RPMI7951 (cell line): ENCODE measurements around a stretch of chr21.

- RAMPAGE, long total RNA: no peak
Observed at GRCh38 chr21:9042836-9043559, 1478.4 kb upstream of the TPTE start.

DNA sequence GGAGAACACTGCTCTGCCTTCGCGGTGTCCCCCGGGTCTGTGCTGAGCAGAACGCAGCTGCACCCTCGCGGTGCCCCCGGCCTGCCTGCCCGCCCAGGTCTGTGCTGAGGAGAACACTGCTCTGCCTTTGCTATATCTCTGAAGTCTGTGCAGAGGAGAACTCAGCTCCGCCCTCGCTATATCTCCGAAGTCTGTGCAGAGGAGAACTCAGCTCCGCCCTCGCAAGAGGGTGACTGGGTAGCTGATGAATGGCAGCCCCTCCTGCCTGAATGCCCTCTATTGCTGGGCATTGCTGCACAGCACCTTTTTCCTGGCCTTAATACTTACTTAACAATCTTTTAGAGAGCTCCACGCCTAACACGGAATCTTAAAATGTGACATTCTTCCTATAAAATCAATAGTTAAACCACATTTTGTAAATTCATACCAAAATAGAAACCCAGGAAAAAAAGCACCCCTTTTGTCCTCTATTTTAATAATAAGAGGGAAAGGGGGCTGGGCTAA is 249.3 kb upstream of the POTED start:
- RAMPAGE, long total RNA: no peak

DNA sequence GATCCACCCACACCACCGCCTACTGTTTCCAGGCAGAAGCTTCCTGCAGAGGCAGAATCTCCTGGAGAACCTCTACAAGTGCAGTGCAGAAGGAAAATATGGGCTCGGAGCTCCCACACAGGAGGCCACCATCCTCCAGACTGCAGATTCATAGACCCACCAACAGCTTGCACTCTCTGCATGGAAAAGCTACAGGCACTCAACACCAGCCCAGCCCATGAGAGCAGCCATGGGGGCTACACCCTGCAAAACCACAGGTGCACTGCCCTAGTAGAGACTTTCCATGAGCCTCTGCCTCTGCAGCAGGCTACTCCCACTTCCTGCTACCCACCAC is 284.1 kb downstream of the POTED start:
- RAMPAGE, long total RNA: no peak

DNA sequence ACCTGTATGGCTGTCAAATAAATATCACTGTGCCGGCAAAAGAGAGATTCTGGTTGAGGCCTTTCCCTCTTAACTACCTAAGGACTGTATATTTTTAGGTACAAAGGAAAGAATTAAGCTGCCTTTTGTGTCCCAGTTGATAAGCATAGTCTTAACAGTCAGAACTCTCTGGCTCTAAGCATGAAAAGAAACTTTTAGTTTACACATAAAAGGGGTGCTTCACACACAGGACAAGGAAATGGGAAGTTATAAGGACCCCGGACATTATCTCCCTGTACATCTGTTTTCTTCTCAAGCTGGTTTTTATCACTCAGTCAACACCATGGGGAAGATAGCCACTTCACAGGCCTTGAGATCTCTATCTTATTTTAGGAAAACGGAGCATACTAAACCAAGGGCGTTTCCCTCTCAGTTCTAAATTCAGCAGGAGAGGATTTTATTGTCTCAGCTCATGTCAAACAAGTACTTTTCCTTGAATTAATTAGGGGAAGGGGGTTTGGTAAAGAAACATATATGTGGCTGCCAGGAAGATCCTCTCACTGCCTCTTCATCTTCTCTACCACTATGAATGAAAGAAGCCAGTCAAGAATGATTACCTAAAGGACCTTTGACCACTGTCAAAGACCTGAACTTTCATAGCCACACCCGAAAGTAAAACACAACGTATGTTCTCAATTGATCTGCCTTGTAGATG is 71.4 kb upstream of the HSPA13 start:
- RAMPAGE, long total RNA: no peak

GRCh38 chr21:14522666-14523856 is 23.1 kb downstream of the SAMSN1 start:
- RAMPAGE, long total RNA: no peak

GRCh38 chr21:14675625-14676056 is 129.5 kb upstream of the SAMSN1 start:
- RAMPAGE, long total RNA: no peak

DNA sequence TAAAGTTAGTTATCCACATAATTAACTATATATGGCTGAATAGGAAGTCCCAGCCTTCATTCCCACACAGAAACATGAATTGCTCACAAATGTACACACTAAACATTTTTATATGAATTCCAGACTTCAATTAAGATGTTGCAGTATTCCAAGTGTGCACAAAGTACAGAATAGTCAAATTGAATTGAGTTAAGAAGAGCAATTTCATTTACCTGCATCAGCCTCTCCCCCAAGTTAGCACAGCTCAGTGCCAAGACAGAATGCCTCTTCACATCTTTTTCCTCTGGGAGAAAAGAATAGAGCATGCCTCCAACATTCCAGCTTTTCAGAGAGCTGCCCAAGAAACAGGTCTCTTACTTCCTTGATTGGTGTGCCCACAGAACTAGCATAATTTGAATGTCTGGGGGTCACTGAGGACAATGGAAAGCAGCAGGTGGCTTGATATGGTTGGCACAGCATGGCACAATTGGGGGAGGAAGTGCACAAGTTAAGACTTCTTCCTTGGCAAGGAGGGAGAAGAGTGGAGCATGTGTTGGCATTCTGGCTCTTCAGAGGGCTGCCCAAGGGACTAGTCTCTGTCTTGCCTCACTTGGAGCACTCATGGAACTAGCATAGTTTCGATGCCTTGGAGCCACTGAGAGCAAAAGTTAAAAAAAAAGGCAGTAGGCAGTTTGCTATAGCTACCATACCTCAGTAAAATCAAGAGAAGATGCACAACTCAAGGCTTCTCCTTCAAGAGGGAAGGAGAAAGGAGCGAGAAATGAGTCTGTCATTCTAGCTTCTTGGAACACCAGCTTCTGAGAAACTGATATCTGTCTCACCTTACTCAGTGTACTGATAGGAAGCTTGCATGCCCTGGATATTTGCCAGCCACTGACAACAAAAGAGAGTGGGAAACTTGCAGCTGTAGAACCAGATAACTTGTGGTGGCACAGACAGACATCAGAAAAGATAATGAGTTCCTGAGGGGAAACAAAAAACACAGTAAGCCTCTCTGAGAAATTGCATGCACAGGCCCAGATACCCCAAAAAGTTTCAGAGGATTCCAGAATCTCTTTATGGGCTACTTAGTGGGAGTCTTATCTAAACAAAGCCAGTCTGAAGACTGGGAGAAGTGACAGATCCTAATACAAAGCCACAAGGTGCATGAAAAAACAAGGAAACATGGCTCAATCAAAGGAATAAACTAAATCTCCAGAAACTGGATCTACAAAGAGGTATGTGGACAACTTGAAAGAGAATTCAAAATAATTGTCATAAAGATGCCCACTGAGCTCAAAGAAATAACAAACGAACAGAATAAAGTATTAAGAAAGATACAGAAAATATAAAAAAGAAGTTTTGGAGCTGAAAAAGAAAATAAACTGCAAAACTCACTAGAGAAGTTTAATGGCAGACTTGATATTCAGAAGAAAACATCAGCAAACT is 207.5 kb upstream of the SAMSN1 start:
- RAMPAGE, long total RNA: no peak

- RAMPAGE, long total RNA: no peak
Observed at GRCh38 chr21:14864331-14864856, 200.4 kb downstream of the NRIP1 start.

GRCh38 chr21:14918349-14918936 is 146.4 kb downstream of the NRIP1 start:
- RAMPAGE, long total RNA: no peak

GRCh38 chr21:15002184-15002776 is 62.5 kb downstream of the NRIP1 start:
- RAMPAGE, long total RNA: no peak

- RAMPAGE, long total RNA: no peak
Observed at GRCh38 chr21:15028891-15029658, 35.7 kb downstream of the NRIP1 start.

DNA sequence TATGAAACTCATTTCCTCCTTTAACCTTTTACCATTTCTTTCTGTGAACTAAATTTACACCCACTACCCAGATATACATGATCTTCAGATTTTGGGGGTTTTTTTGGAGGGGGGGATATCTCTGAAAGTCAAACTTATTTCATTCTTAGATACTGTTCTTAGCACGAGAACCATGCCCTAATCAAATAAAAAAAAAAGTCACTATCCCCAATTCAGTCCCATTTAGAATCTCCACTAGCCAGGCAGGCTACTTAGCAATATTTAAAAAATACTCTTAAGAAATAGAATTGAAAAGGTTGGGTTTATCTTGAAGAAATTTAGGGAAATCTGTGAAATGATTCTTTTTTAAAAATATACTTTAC is 28.3 kb downstream of the NRIP1 start:
- RAMPAGE, long total RNA: no peak

DNA sequence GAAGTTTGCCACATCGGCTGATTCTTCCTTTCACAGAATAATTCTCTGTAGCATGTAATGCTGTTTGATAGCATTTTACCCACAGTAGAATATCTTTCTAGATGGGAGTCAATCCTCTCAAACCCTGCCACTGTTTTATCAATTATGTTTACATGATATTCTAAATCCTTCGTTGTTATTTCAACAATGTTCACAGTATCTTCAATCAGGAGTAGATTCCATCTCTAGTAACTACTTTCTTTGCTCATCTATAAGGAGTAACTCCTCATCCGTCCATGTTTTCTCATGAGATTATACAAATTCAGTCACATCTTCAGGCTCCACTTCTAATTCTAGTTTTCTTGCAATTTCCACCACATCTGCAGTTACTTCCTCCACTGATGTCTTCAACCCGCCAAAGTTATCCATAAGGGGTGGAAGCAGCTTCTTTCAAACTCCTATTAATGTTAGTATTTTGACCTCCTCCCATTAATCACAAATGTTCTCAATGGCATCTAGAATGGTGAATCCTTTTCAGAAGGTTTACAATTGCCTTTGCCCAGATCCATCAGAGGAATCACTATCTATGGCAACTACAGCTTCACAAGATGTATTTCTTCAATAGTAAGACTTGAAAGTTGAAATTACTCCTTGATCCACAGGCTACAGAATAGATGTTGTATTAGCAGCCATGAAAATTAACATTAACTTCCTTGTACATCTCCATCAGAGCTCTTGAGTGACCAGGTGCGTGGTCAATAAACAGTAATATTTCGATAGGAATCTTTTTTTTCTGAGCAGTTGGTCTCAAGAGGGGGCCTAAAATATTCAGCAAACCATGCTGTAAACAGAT is 19.0 kb downstream of the NRIP1 start:
- RAMPAGE, long total RNA: no peak

GRCh38 chr21:15121607-15122056 is 56.8 kb upstream of the NRIP1 start:
- RAMPAGE, long total RNA: no peak

DNA sequence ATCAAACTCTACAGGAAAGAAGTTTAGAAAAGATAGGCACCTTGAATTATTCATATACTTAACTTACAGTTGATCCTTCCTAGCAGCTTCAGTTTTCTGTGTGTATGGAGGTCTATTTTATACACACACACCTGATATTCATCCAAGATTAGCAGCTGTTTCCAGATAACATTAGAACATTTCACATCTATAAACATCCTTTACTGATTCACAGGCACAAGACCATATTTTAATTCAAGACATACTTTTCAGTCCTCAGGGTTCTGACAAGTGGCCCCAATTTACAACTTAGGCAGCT is 287.8 kb upstream of the USP25 start:
- RAMPAGE, long total RNA: no peak

GRCh38 chr21:15513935-15514681 is 215.7 kb upstream of the USP25 start:
- RAMPAGE, long total RNA: no peak

GRCh38 chr21:16086995-16087393 is 357.2 kb downstream of the USP25 start:
- RAMPAGE, long total RNA: no peak

DNA sequence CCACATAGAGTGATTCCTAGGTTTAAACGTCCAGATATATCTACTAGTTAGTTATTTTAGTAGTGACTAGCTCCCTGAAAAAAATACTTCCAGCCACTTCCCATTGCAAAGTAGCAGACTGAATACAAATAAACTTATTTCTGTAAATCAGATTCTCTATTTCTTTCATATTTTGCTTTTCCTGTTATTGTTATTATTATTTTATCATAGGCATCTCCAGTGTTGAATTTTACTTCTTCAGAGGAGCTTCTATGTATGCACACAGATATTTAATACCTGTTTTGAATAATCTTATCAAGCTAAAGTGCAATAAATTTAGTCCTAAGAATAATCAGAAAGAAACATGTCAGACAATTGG is 762.8 kb upstream of the CXADR start:
- RAMPAGE, long total RNA: no peak

DNA sequence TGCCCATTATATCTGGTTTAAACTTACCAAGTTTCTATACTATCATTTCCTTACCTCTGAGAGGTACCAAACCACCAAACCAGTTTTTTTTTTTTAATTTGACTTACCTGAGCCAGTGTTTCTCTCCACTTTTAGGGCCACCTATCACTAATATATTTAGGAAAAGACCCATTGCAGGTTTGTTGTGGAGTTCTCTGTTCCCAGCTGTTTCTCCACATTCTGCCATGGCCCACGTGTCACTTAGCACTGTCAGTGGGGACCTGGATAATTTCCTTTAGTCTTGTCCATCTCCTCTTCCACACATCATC is 87.0 kb upstream of the CXADR start:
- RAMPAGE, long total RNA: no peak

- RAMPAGE, long total RNA: no peak
Observed at GRCh38 chr21:17598223-17599066, 14.3 kb downstream of the BTG3 start.